Pulmonary artery (tissue), 1 donor: ENCODE measurements around a stretch of chr2.

DNA sequence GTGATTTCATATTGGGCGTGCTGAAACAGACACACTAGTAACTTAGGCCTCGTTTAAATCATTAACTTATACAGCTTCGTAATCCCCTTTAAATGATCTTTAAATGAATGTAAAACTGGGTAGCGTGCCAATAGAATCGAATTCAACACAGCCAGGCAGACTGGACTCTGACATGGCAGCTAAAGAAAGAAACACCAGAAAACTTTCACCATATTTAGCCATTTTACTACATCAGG, 2.3 kb upstream of the ID2 start:
- PRO-cap, result no peak

DNA sequence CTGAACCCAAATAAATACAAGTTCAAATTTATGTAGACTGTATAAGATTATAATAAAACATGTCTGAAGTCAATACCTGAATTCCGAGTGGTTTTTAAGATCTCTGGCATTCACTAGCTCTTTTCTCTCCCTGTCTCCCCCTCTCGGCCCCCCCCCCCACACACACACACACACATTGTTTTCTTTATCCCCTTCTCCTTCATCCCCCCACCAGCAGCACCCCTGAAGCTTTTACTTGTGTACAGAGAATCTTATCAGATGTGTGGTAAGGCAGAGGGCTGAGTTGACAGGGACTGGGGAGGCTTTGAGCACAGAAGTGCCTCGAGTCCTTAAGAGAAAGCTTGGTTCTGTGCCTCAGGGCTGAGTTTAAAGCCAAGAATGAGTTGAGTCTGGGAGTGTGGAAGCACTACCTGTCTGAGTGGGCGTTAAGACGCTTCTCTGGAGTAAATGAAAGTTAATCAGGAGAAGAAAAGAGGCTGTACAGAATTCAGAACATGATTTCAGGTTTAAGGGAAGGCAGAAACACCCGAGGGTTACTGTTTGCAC, 2.6 kb downstream of the ID2 start:
- PRO-cap, result no peak

DNA sequence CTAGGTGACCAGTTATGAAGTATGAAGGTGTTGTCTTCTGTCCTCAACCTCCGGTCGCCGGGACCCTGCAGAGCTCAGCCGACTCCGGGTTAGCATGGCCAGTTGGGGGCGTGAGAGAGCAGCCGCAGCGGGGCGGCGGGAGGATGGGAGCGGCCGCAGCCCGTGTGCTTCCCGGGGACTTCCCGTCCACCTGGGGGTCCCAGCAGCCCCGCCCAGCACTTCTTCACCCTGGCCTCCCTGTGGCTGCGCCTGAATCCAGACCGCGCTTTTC, 11.4 kb downstream of the ID2 start:
- PRO-cap, result no peak

- PRO-cap, result no peak
Measured at GRCh38 chr2:8954069-8954610, 49.3 kb downstream of the MBOAT2 start.

GRCh38 chr2:8955356-8955885, 48.1 kb downstream of the MBOAT2 start:
- PRO-cap, result no peak

- PRO-cap, result no peak
Measured at GRCh38 chr2:9108079-9108635, 98.5 kb upstream of the ASAP2 start.

- PRO-cap, result no peak
Measured at GRCh38 chr2:9315288-9315981, 107.9 kb downstream of the ITGB1BP1 start.

- PRO-cap, result no peak
Measured at GRCh38 chr2:9334815-9335885, 88.2 kb downstream of the ITGB1BP1 start.

DNA sequence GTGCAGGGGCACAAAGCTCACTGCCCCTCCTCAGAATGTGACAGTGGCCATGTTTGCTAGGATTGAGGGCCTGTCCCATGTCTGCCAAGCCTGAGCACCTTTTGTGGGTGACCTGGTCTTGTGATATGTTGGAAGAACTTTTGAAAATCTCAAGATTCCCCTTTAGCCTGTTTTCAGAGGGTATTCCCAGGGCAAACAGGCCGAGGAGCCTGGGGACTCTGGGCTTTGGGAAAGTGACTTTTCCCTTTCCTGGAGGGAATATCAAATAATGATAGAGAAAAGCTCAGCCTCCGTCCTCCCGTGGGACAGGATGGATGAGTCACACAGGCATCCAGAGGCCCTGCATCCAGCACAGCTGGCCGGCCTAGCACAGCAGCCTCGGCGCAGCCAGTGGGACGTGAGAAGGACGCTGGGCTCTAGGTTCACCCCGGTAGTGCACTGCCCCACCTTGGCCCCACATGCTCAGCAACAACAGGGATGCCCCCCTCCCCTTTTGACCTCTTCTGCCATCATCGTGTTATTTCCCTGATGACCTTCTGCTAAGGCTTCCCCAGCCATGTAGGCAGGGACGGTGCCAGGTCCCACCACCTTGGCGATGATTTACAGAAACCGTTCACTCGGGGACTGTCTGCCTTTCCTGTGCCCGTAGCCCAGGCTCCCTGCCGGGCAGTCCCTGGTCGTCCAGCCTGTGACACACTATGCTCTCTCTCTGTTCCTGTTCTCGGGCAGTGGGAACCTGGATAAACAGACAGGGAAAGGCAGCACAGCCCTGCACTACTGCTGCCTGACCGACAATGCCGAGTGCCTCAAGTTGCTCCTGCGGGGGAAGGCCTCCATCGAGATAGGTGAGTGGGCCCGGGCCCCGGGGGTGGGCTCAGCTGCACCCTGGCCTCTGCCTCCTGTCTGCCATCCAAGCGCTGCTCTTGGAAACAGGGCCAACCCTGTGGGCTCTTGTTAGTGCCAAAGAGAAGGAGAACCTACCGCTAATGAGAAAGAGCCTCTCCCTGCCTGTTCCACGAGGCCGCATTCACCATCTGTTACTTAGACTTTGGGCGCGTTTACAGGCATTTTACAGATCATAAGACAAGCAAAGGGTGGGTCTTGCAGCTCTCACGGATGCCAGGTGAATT, 44.7 kb downstream of the ITGB1BP1 start:
- PRO-cap, result no peak

- PRO-cap, result no peak
Measured at GRCh38 chr2:9392847-9393718, 30.2 kb downstream of the ITGB1BP1 start.

- PRO-cap, result no peak
Measured at GRCh38 chr2:9406637-9407485, 16.5 kb downstream of the ITGB1BP1 start.

GRCh38 chr2:9422204-9422434, 1.2 kb downstream of the ITGB1BP1 start:
- PRO-cap, result no peak

DNA sequence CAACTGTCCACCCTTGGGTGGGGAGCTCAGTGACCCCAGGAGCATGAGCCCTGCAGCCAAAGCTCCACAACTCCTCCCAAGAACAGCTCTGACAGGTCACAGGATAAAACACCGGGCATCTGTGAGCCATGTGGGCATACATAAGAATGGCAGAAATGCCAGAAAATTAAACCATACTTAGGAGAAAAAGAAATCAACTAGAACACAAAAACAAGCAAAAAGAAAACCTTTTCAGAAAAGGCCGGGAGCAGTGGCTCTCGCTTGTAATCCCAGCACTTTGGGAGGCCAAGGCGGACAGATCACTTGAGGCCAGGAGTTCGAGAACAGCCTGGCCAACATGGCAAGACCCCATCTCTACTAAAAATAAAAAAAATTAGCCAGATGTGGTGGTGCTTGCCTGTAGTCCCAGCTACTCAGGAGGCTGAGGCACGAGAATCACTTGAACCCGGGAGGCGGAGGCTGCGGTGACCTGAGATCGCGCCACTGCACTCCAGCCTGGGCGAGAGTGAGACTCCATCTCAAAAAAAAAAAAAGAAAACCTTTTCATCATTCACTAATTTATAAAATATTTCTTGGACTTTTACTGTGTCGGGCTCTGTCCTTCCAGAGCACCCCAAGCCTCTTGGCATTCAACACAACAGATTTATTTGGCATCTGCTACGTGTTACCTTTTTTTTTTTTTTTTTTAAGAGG, 21.0 kb downstream of the IAH1 start:
- PRO-cap, result no peak

GRCh38 chr2:9527576-9527944, 28.1 kb downstream of the ADAM17 start:
- PRO-cap, result no peak

DNA sequence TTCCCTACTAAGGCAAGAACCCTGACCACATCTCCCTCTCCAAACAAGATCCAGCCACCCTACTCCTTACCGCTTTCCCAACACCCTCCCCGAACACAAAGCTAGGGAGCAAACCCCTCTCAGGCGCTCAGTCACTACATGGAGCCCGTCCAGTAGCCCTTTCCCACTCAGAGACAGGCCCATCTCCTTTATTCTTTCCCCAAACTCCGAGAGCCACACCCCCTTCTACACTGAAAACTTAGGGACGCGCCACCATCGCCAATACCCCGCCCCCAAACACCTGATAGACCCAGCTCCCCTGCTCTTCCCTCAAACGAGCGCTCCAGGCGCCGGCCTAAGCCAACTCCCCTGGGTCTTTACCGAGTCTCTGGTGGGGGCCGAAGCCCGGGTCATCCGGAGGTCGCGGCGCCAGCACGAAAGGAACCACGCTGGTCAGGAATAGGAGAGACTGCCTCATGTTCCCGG, 449 bp downstream of the ADAM17 start:
- PRO-cap, result unidirectional peak, minus-strand start at position 162 of the sequence

DNA sequence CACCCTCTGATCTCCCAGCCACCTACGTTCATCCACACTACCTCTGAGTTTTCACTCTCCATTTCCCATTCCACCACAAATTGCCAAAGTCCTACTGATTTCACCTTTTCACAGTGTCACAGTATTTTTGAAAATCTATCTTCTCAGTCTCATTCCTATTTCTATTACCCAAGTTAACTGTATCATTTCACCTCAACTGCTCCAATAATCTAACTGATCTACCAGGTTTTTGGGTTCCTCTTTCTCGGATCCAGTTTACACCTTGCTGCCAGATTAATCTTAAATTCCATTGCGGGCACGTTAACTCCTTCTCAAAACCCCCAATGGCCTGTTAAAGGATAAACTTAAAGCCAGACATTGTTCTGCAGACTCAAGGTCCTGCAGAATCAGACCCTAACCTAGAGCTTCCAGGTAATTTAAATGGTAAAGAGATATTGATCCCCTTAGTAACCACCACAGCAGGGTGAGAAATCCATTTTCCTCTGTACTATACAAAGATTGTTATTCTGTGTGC, 18.7 kb downstream of the YWHAQ start:
- PRO-cap, result no peak

- PRO-cap, result bidirectional peak, plus-strand start at chr2:9631343, minus-strand start at chr2:9630991
Measured at GRCh38 chr2:9631250-9631598, 427 bp upstream of the YWHAQ start.

DNA sequence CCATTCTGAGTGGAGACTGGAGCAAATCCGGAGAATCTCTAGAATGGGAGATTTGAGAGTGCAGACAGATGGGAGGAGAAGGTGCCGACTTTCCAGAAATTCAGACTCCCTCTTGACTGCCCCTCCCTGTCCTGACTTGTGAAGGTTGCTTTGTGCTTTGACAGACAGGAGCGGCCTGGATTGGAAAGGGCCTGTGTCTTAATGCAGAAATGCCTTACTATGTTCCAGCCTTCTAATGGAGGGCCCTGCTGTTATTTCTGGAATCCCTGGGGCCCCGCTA, 1.4 kb upstream of the YWHAQ start:
- PRO-cap, result no peak

DNA sequence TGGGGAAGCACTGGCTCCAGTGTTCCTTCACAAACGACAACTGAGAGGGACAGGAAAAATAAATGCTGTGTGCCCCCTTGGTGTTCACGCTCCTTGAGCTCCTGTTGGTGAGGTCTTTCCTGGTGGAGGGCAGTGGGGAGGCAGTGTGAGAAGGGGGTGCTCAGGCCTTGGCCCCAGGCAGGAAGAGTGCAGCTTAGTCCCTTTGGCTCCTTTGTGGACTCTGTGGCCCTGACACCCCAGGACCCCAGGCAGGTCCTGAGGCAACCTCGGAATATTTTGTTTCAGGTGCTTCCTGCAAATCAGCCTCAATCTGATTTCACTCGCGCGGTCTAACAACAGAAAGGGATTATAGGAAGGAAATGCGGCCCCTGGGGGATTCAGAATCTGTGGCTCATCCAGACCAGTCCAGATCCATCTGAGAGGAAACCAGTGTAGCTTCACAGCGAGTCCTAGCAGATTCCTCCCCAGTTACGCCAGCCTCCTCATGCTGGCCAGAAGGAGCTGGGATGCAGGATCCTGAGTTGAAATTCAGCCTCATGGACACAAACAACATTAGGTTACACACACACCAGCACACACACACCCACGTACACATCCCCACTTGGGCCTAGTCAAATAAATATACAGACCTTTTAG, 59.4 kb upstream of the YWHAQ start:
- PRO-cap, result no peak

- PRO-cap, result no peak
Measured at GRCh38 chr2:9758718-9759156, 84.5 kb upstream of the TAF1B start.